RPMI7951 (cell line): ENCODE measurements around a stretch of chr9.

GRCh38 chr9:21854417-21855477 is 52.3 kb downstream of the MTAP start:
- RAMPAGE, long total RNA, result no peak

GRCh38 chr9:21964973-21965491 is 9.6 kb downstream of the CDKN2A start:
- RAMPAGE, long total RNA, result no peak

GRCh38 chr9:21995619-21995964 is 13.5 kb downstream of the CDKN2B start:
- RAMPAGE, long total RNA, result no peak

DNA sequence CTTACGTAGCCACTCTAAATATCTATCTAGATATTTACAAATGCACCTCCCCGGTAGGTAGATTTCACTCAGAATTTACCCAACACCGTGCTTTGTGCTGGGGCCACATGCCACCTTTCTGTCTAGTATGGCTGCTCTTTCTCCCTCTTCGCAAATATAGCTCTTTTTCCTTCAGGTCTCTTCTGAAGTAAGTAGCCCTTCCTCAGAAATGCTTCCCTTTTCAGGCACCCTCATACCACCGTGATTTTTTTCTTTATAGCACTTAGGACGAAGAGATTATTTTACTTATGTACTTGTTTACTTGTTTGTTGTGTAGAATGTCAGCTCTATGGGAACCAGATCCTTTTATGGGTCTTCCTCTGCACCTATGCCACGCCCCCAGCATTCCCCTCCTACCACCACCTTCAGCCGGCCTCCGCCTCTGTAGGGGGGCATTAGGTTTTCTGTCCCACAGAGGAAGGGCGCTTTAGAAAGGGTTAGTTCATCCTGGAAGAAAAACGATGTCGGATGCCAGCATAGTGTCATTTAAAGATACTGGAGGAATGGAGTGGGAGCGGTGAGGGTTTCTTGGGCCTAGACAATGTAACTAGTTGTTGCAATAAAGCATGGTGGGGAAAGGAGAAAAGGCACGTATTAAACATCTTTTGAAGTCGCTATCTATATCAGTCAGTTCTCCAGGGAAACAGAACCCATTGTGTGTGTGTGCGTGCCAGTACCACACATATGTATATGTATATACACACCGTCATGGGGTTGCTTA is 12.6 kb downstream of the CDKN2B start:
- RAMPAGE, long total RNA, result no peak

GRCh38 chr9:22039159-22039468 is 30.0 kb upstream of the CDKN2B start:
- RAMPAGE, long total RNA, result no peak

DNA sequence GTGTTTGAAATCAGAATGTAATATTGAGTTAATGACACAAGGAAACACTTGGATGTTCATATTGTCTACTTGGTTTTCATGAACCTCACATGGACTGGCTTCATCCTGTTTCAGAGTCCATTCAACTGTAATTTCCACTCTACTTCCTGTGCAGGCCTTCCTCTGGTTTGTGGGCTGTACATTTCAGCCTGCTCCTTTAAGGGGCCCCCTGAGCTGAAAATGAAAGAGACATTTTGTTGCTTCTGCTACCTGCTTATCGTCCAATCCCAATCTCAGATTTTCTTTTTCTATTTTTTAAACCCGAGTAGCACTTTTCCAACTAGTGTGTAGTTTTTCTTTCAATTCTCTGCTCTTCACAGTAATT is 41.9 kb upstream of the CDKN2B start:
- RAMPAGE, long total RNA, result no peak

GRCh38 chr9:22117114-22118232 is 108.4 kb upstream of the CDKN2B start:
- RAMPAGE, long total RNA, result no peak

- RAMPAGE, long total RNA, result no peak
Observed at GRCh38 chr9:23438250-23438951, 387.6 kb downstream of the ELAVL2 start.

- RAMPAGE, long total RNA, result no peak
Observed at GRCh38 chr9:23850914-23851462, 24.9 kb upstream of the ELAVL2 start.

GRCh38 chr9:26949370-26949985 is 2.4 kb upstream of the PLAA start:
- RAMPAGE, long total RNA, result no peak

GRCh38 chr9:27183879-27184408 is 74.9 kb downstream of the TEK start:
- RAMPAGE, long total RNA, result no peak

- RAMPAGE, long total RNA, result no peak
Observed at GRCh38 chr9:27340807-27341454, 44.0 kb upstream of the EQTN start.

DNA sequence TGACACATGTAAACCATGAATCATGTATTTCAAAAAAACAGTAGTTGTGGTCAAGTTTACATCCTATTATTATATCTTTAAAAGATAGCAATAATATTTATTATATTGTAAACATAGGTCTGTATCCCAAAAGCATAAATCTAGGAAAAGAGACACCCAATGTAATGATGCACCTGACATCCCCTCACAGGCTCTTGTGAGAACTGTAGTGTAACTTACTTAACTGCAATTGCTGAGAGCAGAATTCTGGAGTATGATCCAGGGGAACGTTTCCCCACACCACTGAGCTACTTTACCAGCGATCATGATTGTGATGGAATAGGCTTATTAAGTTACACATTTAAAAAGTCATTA is 18.3 kb upstream of the MOB3B start:
- RAMPAGE, long total RNA, result no peak

DNA sequence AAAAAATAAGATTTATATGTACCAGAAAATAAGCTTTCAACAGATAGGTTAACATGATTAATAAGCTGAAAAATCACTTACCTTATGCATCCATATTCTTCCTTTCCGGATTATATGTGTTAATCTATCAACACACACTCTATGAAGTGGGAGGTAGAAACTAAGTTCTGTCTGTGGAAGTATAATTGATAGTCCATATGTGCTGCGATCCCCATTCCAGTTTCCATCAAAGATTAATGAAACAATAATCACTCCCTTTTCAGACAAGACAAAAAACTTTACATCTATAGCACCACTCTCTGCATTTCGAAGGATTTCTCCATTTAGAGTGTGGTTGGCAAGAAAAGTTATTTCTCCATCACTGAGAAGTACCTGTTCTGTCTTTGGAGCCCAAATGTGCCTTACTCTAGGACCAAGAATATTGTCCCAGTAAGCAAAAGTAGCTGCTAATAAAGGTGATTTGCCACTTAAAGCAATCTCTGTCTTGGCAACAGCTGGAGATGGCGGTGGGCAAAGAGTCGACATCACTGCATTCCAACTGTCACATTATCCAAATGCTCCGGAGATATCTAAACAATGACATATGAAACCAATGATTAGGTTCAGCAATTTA is 6.6 kb downstream of the C9orf72 start:
- RAMPAGE, long total RNA, result no peak

DNA sequence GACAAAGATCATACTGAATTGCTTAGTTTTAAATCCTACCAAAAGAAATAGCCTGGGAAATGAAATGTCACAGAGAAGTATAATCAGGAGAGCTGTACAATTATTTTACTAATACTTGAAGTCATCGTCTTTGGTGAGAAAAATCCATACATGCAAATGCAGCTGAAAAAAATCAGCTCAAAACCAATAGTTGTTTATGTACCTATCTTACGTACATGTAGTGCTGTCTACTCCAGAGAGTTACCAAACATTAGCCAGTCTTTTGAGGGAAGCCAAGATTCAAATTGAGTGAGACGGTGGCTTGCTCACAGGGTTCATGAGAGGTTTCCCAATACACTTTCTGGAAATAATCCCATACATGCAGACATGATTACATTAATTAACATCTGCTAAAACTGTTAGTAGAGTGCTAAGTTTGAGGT is 2.3 kb downstream of the C9orf72 start:
- RAMPAGE, long total RNA, result no peak

GRCh38 chr9:27865167-27865502 is 291.9 kb upstream of the C9orf72 start:
- RAMPAGE, long total RNA, result no peak

GRCh38 chr9:29212010-29212572 is 1.3 kb downstream of the LINGO2 start:
- RAMPAGE, long total RNA, result no peak

- RAMPAGE, long total RNA, result no peak
Observed at GRCh38 chr9:29214177-29214659, 817 bp upstream of the LINGO2 start.

GRCh38 chr9:32344418-32345005 is 39.9 kb upstream of the ACO1 start:
- RAMPAGE, long total RNA, result no peak

DNA sequence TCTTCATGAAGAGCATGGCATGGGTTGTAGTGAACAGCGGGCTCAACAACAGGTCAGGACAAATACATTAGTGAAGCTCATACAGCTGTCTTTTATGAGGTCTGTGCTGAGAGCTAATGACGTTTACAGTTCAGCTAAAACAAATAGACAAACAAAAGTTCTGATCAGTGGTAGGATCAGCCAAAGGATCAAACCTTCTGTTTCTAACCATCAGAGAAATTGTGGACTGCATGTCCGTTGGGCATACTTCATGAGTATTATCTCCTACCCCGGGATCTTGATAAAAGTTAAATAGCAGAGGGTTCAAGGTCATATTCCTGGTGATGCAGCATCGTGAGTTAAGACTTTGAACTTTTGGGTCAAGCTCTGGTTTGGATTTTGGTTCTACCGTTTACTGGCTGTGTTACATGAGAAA is 37.9 kb downstream of the ACO1 start:
- RAMPAGE, long total RNA, result no peak